Subcutaneous adipose tissue (tissue), 3 donors: ENCODE data around the genes SOWAHC and MALL.

DNA sequence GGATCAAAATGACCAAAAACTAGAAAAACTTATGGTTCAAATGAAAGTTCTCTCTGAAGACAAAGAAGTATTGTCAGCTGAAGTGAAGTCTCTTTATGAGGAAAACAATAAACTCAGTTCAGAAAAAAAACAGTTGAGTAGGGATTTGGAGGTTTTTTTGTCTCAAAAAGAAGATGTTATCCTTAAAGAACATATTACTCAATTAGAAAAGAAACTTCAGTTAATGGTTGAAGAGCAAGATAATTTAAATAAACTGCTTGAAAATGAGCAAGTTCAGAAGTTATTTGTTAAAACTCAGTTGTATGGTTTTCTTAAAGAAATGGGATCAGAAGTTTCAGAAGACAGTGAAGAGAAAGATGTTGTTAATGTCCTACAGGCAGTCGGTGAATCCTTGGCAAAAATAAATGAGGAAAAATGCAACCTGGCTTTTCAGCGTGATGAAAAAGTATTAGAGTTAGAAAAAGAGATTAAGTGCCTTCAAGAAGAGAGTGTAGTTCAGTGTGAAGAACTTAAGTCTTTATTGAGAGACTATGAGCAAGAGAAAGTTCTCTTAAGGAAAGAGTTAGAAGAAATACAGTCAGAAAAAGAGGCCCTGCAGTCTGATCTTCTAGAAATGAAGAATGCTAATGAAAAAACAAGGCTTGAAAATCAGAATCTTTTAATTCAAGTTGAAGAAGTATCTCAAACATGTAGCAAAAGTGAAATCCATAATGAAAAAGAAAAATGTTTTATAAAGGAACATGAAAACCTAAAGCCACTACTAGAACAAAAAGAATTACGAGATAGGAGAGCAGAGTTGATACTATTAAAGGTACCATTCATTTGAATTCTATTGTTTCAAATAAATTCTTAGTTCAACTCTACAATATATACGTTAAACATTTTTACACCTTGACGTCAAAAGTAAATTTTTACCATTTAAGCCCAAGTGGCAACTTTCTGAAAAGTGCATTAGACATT is 22.6 kb downstream of the GCC2 start:
- PRO-cap, result no peak
- RAMPAGE, long total RNA, 3 experiments, result no peak in any of the 3 experiments

DNA sequence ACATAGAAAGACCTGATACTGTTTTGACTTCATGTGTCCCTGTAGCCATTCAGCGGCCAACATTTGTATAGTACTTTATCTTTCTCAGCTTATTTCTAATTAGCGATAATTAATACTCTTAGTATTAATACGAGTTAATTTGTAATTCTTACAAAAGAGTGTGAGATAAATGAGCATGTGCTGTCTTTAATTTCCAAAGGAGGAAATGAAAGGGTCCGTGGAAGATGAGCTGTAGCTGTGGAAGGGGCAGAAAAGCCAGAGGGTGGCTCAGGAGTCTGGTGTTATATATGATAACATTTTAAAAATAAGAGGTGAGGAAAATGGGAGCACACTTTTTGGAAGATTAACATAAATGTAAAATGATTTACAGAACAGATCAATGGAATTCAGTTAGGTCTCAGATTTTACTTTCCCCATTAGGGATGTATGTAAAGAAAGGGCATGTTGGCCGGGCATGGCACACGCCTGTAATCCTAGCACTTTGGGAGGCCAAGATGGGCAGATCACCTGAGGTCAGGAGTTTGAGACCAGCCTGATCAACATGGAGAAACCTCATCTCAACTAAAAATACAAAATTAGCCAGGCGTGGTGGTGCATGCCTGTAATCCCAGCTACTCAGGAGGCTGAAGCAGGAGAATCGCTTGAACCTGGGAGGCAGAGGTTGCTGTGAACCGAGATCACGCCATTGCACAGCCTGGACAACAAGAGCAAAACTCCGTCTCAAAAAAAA is 62.0 kb downstream of the LIMS1 start:
- PRO-cap, result no peak
- RAMPAGE, long total RNA, 3 experiments, result no peak in any of the 3 experiments

- PRO-cap, result no peak
- RAMPAGE, long total RNA, 3 experiments, result no peak in any of the 3 experiments
Observed at GRCh38 chr2:108612104-108613109, 78.1 kb downstream of the LIMS1 start.

DNA sequence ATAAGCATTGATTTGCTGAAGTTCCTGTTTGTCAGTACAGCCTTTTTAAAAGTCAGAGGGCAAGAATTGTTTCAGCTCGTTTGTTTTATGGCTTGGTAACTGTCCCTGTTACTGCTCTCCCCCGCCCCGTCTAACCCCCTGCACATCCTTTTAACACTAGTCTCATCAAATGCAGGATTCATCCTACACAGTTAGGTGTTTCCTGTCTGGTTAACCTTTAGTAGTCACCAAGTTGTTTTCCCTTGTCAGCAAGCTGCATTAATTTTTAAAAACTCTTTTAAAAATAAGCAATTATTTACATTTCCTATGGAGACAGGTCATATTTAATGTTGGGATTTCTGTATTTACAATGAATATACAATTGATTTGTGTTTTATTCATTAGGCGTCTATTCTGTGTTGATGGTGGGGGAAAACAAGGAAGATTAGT is 84.7 kb downstream of the LIMS1 start:
- PRO-cap, result no peak
- RAMPAGE, long total RNA, 3 experiments, result no peak in any of the 3 experiments

- PRO-cap, result no peak
- RAMPAGE, long total RNA, 3 experiments, result no peak in any of the 3 experiments
Observed at GRCh38 chr2:108636735-108636968, 82.6 kb upstream of the RANBP2 start.

DNA sequence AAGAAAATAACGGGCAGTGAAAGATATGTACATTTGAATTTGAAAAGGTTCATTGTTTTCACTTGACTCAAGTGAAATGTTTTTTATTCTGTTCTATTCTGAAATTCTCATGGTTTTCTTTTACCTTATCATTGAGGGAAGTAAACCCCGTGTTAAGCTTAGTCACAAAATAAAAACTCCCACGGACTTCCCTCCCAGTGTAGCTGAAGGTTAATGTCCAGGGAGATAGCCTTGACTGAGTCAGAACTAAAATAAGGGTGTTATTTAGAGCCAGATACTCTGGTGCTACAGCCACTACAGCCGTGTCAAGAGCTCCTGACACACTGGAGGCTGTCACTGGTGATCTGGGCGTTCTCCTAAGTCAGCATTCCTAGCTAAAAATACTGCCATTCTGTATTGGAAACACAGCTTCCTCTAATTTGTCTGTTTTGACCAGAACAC is 82.0 kb upstream of the RANBP2 start:
- PRO-cap, result bidirectional peak, plus-strand start at position 294 of the sequence, minus-strand start at position 237 of the sequence
- RAMPAGE, long total RNA, 3 experiments, result no peak in any of the 3 experiments

DNA sequence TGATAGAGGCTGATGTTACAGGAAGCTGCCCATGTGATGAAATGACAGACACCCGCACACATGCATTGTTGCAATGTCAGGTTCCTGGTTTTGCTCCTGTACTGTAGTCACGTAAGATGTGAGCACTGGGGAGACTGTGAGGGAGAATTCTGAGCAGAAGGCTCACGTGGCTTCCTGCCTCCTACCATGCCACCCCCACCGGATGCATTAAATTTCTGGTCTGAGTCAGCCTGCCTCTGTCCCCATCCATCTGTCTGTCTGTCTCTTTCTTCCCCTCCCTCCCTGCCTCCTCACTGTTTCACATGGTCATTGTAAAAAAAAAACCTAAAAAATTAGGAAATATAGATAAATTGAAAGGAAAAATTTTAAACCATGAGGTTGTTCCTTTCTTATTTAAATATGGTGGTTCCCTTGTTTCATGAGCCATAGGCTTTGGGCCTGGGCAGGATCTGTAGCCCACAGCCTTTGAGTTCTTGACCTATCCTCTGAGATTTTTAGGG is 66.6 kb upstream of the RANBP2 start:
- PRO-cap, result no peak
- RAMPAGE, long total RNA, 3 experiments, result no peak in any of the 3 experiments

GRCh38 chr2:108730880-108731479 is 11.7 kb downstream of the RANBP2 start:
- PRO-cap, result no peak
- RAMPAGE, long total RNA, 3 experiments, result no peak in any of the 3 experiments

- PRO-cap, result no peak
- RAMPAGE, long total RNA, 3 experiments, result no peak in any of the 3 experiments
Observed at GRCh38 chr2:108767457-108767906, 19.1 kb upstream of the CCDC138 start.

DNA sequence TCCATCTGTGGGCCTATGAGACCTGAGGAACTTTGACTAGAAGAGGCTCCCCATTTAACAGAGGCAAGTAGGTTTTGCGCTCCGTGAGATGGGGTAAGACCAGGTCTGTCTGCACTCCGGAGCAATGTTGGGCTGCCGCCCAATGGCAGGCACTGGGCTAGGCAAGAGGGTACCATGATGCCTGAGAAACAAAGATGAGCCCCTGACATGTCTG is 1.8 kb downstream of the EDAR start:
- PRO-cap, result no peak
- RAMPAGE, long total RNA, 3 experiments, result no peak in any of the 3 experiments

- PRO-cap, result no peak
- RAMPAGE, long total RNA, 3 experiments, result no peak in any of the 3 experiments
Observed at GRCh38 chr2:109069631-109070287, 59.2 kb upstream of the SH3RF3 start.

DNA sequence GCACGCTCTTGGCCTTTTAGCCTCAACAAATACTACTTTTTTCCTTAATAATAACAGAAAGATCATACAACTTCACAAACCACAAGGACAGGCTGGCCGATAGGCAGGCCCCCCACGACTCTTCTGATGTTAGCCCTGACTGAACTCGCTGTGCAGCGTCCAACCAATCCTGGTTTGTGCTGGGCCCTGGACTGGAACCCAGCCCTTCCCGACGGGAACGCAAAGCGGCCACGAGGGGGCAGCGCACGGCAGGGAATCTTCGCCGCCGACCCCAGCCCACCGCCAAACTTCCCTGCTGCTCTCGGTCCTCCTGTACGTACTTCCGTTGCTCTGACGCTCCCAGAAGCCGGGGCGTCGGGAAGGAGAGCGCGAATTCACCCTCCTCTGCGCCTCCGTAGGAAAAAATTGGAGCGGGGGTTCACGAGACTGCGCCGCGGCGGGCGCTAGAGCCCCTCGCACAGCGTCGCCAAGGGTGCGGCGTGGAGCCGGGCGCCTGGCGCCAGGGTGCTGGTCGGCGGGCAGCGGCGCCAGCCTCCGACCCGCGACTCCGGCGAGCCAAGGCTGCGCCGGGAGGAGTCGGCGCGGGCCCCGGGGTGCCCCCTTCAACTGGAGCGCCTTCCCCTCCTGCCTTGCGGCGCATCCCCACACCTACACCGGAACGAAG is 952 bp upstream of the SH3RF3 start:
- PRO-cap, result unidirectional peak, plus-strand start at position 342 of the sequence; unidirectional peak, plus-strand start at position 400 of the sequence
- RAMPAGE, long total RNA, 3 experiments, result no peak in any of the 3 experiments

- PRO-cap, result no peak
- RAMPAGE, long total RNA, 3 experiments, result no peak in any of the 3 experiments
Observed at GRCh38 chr2:109138347-109138845, 9.4 kb downstream of the SH3RF3 start.

DNA sequence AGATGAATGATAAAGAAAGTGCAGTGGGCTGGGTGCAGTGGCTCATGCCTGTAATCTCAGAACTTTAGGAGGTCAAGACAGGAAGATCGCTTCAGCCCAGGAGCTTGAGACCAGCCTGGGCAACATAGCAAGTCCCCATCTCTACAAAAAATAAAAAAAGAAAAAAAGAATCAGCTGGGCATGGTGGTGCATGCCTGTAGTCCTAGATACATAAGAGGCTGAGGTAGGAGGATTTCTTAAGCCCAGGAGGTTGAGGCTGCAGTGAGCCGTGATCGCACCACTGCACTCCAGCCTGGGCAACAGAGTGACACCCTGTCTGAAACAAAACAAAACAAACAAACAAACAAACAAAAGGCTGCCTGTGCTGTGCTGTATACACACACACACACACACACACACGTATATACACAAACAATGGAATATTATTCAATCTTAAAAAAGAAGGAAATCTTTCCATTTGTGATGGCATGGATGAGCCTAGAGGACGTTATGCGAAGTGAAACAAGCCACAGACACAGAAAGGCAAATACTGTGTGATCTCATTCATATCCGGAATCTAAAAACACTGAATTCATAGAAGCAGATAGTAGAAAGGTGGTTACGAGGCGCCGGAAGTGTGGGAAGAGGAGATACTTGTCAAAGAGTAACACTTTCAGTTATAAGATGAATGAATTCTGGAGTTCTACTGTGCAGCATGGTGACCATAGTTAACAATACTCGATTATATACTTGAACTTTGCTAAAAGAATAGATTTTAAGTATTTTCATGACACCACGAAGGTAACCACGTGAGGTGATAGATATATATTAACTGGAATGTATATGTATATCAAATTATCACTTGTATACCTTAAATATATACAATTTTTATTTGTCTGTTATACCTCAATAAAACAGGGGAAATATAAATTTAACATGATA is 14.7 kb downstream of the SH3RF3 start:
- PRO-cap, result no peak
- RAMPAGE, long total RNA, 3 experiments, result no peak in any of the 3 experiments

DNA sequence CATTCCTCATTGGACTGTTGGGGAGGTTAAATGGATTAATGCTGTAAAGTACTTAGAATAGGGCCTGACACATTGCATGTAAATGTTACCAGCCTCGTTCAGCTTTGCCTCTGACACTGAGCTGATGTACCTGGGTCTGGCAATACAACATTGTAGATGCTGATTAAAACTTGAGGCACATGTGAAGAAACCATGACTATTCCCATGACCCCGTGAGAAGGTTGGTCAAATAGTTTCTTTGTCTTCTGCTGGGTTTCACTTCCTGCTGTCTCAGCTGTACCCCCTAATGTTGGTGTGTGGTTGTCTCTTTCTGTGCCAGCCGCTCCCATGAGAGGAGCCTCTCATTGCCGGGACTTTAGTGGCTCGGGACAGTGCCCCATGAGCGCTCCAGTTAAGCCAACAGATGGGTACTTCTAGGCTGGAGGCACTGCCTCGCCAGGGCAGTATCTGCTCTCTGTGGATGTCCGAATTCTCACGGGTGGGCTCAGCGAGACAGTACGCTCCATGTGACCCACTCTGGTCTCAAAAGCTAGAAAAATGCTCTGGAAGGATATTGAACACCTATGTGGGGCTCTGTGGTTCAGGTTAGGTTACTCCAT is 125.5 kb downstream of the SH3RF3 start:
- PRO-cap, result no peak
- RAMPAGE, long total RNA, 3 experiments, result no peak in any of the 3 experiments

- PRO-cap, result no peak
- RAMPAGE, long total RNA, 3 experiments, result no peak in any of the 3 experiments
Observed at GRCh38 chr2:109352929-109353380, 223.9 kb downstream of the SH3RF3 start.

GRCh38 chr2:109513936-109514718 is 99.6 kb downstream of the SEPTIN10 start:
- PRO-cap, result no peak
- RAMPAGE, long total RNA, 3 experiments, result no peak in any of the 3 experiments

DNA sequence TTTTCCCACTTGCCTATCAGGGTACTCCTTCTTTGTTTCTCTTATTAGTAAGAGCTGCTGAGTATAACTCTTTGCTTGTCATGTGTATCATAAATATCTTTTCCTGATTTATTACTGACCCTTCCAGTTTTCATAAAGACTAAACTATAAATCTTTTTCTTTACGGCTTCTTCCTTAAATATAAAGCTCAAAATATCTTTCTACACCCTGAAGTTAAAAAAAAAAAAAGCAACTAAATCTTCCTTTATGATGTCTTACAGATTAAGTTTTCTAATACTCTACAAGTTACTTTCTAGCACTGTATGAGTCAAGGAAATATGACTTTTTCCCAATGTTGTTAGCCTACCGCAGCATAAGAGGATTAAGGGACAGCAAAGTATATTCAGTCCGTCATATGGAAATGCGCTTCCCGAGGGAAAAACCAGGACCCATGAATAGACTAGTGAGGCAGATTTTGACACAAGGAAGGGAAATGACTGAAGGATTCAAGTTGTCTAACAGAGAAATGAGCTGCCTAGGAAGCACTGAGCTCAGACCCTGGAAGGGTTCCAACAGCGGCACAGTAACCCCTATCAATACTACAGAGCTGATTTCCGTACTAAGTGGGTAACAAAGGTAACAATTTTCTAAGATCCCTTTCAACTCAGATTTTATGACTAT is 12.1 kb downstream of the SEPTIN10 start:
- PRO-cap, result no peak
- RAMPAGE, long total RNA, 3 experiments, result start-site peak on the minus strand in 1 of 3 experiments, centred at position 315 of the sequence, 5 reads per replicate

GRCh38 chr2:109614281-109614772 is at the start of gene SOWAHC:
SOWAHC (plus strand) TSS chr2:109614364.
- PRO-cap, result bidirectional peak, plus-strand start at chr2:109614364, minus-strand start at chr2:109614155
- RAMPAGE, long total RNA, 3 experiments, result no peak in any of the 3 experiments

GRCh38 chr2:110115388-110116339 is at the start of gene MALL:
MALL (minus strand) TSS chr2:110115822.
- PRO-cap, result bidirectional peak, plus-strand start at chr2:110115956, minus-strand start at chr2:110115851
- RAMPAGE, long total RNA, 3 experiments, result start-site peak on the minus strand in 3 of 3 experiments, at chr2:110115817-110115823 at its widest, 24 to 50 reads per replicate